H4 (cell line): Measurements from ENCODE around the genes SPON2, CTBP1 and FGFR3.

GRCh38 chr4:1172455-1173239, at the start of gene SPON2:
SPON2 (minus strand) TSS chr4:1172583.
- RAMPAGE, long total RNA, result no peak

GRCh38 chr4:1173240-1173900, 987 bp upstream of the SPON2 start:
- RAMPAGE, long total RNA, result start-site peak on the minus strand at chr4:1173208-1173519, 5 reads

GRCh38 chr4:1201866-1202694, 29.7 kb upstream of the SPON2 start:
- RAMPAGE, long total RNA, result no peak

- RAMPAGE, long total RNA, result no peak
These were observed 36.1 kb upstream of the SPON2 start for GRCh38 chr4:1208245-1209050.

- RAMPAGE, long total RNA, result no peak
These were observed 3.2 kb downstream of the CTBP1 start for GRCh38 chr4:1245734-1246162.

DNA sequence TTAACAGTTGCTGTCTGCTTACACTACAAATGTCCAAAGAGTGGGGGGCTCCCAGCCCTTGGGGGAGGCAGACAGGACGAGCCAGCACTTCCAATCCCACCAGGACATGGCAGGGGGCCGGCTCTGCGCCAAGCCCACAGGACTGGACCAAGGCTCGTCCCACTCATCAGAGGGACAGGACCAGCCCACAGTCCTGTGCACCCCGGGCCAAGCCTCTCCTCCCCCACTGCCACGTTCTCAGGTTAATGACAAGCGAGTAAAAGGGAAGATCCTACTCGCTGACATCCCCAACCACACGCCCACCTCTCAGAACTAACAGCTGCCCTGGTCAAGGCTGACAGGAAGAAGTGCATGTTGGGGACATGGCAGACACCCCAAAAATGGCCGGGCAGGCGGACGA, 2.1 kb downstream of the CTBP1 start:
- RAMPAGE, long total RNA, result no peak

DNA sequence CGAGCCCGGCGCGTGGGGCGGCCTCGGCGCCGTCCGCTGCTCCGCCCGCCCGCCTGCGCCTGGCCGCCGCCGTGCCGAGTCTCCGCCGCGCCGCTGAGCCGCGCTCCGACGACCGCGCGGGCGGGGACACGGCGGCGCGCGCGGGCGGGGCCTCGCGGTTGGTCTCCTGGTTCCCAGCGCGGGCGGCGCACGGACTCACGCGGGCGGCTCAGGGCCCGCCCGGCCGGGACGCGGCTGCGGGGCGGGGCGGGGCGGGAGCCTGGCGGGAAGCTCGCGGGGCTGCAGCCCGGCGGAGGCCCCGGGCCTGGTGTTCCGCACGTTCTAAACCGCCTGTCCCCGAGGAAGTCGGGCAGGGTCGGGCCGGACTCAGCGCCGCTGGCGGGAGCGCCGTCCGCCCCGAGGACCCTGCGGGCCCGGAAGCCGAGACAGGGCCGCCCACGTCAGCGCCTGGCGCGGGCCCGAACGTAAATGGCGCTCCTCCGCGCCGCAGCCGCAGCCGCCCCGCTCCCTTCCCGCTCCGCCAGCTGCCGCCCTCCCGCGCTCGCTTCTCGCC, at the start of gene CTBP1:
Gene CTBP1 (minus strand): TSS at position 122 of the 553 bp plus-strand sequence.
- RAMPAGE, long total RNA, result no peak

- RAMPAGE, long total RNA, result no peak
These were observed 134.9 kb upstream of the NKX1-1 start for GRCh38 chr4:1541111-1541636.

GRCh38 chr4:1556743-1557047, 127.4 kb downstream of the FAM53A start:
- RAMPAGE, long total RNA, result no peak

GRCh38 chr4:1717083-1717738, 3.9 kb downstream of the TMEM129 start:
- RAMPAGE, long total RNA, result no peak

- RAMPAGE, long total RNA, result start-site peak on the plus strand at chr4:1727565-1727590, 5 reads
These were observed 6.1 kb downstream of the TACC3 start for GRCh38 chr4:1727109-1728094.

GRCh38 chr4:1792470-1793402, at the start of gene FGFR3:
FGFR3 (plus strand) TSS chr4:1793293.
- RAMPAGE, long total RNA, result no peak

DNA sequence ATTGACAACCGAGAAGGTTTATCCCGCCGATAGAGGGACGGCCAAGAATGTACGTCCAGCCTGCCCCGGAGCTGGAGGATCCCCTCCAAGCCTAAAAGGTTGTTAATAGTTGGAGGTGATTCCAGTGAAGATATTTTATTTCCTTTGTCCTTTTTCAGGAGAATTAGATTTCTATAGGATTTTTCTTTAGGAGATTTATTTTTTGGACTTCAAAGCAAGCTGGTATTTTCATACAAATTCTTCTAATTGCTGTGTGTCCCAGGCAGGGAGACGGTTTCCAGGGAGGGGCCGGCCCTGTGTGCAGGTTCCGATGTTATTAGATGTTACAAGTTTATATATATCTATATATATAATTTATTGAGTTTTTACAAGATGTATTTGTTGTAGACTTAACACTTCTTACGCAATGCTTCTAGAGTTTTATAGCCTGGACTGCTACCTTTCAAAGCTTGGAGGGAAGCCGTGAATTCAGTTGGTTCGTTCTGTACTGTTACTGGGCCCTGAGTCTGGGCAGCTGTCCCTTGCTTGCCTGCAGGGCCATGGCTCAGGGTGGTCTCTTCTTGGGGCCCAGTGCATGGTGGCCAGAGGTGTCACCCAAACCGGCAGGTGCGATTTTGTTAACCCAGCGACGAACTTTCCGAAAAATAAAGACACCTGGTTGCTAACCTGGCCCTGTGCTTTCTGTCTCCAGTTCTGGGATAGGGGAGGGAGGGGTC, 15.3 kb downstream of the FGFR3 start:
- RAMPAGE, long total RNA, result no peak

GRCh38 chr4:1874236-1874708, 3.1 kb downstream of the NSD2 start:
- RAMPAGE, long total RNA, result no peak

- RAMPAGE, long total RNA, result no peak
These were observed 16.3 kb downstream of the NSD2 start for GRCh38 chr4:1887395-1888027.

DNA sequence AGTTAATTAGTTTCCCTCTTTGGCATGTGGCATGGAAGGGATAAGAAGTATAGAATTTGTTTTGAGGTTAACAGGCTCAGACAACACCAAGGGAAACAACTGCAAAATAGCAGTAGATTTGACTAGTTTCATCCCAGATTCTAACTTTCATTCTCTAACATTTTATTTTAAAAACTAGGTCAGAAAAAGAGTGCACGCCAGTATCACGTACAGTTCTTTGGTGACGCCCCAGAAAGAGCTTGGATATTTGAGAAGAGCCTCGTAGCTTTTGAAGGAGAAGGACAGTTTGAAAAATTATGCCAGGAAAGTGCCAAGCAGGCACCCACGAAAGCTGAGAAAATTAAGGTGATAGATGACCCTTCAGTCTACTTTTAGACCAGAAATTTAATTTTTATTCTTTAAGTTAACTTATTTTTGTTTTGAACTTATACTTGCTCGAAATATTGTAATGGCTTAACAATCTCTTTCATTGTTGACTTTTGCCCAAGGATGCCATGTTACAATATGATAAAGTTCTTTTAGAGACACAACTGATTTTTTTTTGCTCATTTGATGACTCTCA, 45.6 kb downstream of the NSD2 start:
- RAMPAGE, long total RNA, result no peak

- RAMPAGE, long total RNA, result no peak
These were observed 44.0 kb downstream of the NELFA start for GRCh38 chr4:1964534-1965474.

DNA sequence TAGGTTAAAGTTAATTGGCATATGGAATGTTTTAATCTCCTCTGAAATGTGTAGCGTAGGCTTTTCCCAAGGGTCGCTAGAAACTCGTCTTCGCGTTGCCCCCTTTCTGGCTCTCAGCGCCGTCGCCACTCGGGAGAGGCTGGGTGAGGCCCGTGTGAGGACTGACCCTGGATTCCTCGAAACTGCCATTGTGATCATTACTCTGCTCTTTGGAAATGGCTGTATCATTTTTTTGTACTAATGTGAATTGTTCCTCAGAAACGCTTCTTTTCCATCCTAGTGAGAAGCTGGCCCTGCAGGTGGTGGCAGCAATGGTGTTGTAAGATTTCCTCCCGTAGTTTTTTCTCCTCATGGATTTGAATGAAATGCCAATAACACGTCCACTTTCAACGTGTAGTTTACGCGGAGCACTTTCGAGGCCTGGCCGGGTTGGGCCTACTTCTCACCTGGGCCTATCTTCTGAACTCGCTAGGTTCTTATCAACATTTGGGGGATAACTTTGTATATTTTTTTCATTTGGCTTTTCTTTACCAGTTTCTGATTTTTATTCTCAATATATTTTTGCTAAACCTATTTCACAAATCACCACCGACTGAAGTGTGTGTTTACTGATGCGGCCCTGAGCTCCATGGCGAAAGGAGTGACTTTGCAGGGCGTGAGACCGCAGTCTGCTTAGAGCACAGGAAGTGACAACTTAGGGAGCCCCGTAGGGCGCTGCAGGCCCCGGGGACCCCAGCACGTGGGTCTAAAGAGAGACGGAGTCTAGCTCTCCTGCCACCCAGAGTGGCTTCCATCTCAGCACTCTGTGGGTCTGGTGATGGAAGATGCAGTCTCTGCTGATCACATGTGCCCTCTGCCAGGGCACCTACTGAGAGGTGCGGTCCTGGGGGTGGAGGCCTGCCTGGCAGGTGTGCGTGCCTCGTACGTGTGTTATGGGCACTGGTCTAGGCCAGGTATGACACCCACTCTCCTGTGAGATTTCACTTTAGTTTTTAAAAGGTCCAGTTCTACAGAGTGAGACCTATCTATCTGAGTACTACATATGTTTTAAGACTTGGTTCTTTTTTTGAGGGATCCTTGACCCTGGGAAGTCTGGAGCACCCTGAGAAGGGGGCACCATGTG, 29.2 kb downstream of the NELFA start:
- RAMPAGE, long total RNA, result no peak

DNA sequence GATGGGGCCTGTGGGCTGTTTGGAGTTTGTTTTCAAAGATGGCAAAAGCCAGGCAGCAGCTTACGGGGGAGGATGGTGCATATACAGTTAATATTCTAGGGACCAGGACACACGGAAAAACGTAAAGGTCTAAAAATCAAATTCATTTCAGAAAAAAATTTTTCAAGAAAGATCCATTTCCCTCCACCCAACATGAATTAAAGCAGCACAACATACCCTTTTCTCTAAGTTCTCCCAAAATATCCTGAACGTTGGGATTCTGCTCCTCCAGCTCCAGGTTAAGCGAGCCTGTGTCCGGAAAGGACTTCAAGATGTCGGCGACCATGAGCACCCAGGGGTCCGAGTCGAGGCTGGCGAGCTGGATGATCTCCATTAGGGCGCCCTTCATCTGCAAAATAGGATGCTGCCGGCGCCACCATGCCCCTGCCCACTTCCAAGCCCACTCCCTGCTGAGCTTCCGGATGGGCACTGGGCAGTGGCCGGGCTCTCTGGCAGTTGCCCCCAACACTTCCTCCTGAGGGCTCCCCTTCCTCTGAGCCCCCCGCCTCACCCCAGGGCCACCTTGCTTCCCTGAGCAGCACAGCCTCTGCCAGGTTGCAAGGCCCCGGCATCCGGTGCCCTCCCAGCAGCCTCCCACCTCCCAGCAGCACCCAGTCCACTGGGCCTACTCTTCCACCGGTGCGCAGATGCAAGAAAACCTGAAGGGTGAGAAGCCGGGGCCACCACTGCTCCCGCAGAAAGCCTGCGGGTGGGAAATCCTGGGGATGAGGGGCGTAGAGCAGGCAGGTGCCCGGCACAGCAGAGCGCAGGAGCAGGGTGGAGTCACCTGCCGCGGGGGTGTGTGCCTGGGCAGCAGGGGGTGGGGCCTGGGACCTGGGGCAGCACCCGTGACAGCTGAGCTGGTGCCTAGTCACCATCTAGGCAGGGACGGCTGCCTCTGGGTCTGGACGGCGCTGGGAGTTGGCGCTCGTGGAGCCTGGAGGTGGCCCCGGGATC, 17.1 kb downstream of the NELFA start:
- RAMPAGE, long total RNA, result no peak

- RAMPAGE, long total RNA, result no peak
These were observed 5.6 kb upstream of the C4orf48 start for GRCh38 chr4:2036136-2036740.